Ovary (tissue), 7 donors: ENCODE results near the gene TIMP2.

- PRO-cap, 7 experiments: peak in 1 of 7 experiments; most common plus-strand start chr17:78144550 (in 1); most common minus-strand start chr17:78144357 (in 1)
- RAMPAGE, long total RNA, 2 experiments: no peak in any of the 2 experiments
Measured at GRCh38 chr17:78144099-78145101, 1.8 kb upstream of the C17orf99 start.

DNA sequence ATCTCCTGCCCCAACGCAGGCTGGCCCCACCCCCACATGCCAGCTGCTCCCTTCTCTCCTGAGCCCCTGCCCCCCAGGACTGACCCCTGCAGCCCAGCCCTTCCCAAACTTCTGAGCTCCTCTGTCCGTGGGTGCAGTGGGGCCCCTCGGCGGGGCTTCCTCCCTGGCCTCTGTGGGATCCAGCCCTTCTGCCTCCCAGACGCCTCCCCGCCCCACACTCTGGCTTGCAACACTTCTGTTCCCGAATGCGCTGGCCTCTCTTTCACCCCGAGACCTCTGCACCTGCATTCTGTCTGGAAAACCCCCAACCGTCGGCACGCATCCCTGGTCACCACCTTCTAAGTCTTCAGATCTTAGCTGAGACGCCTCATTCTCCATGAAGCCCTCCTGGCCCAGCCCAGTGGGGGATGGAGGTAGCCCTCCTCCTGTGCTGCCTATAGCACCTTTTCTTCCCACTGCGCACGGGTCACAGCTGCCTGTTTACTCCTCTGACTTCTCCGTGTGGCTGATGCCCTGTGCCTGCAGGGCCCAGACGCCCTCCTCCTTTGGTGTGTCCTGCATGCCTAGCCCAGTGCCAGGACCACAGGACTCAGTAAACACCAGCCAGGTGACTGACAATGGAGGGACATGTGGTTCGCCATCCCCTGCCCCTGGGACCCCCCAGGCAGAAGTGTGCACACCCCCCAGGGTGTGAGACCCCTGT is 26.5 kb downstream of the TMEM235 start:
- PRO-cap, 7 experiments: no peak in any of the 7 experiments
- RAMPAGE, long total RNA, 2 experiments: no peak in any of the 2 experiments

DNA sequence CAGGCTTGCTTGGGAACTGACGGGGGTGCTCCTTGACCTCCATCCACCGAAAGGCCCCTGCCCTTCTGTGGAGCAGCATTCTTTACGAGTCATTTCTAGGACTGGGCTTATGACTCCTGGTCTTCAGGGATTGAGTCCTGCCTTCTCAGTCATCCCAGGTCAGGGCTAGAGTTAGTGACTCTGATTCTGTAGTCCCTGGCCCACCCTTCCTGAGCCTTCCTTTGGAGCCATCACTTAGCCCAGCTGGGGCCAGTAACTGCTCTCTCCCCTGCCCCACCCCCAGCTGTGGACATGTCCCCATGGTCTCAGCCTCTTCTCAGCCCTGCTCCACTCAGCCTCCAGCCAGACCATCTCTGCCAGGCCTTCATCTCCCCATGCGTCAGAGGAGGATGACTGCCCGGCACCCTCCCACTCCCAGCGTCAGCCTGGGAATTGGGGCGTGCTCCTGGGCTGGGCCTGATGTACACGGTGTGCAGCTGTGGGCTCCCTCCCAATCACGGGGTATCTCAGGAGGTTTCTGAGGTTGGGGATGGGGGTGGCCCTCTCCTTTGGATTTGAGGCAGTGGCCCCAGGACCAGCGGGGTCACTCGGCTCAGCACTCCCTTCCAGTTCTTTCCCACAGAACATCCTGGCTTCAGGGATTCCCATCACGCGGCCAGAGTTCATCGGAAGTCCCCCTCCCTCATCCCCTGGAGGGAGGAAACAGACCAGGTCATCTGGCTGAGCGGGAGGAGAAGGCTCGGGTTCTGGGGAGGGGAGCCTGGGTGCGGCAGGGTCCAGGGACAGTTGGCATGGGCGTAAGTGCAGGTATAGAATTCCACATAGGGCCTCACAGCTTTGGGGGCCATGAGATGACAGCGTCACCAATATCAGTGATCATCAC is 37.0 kb downstream of the SOCS3 start:
- PRO-cap, 7 experiments: peak in 3 of 7 experiments; most common plus-strand start position 705 of the sequence (in 2); most common minus-strand start position 355 of the sequence (in 1)
- RAMPAGE, long total RNA, 2 experiments: no peak in any of the 2 experiments

DNA sequence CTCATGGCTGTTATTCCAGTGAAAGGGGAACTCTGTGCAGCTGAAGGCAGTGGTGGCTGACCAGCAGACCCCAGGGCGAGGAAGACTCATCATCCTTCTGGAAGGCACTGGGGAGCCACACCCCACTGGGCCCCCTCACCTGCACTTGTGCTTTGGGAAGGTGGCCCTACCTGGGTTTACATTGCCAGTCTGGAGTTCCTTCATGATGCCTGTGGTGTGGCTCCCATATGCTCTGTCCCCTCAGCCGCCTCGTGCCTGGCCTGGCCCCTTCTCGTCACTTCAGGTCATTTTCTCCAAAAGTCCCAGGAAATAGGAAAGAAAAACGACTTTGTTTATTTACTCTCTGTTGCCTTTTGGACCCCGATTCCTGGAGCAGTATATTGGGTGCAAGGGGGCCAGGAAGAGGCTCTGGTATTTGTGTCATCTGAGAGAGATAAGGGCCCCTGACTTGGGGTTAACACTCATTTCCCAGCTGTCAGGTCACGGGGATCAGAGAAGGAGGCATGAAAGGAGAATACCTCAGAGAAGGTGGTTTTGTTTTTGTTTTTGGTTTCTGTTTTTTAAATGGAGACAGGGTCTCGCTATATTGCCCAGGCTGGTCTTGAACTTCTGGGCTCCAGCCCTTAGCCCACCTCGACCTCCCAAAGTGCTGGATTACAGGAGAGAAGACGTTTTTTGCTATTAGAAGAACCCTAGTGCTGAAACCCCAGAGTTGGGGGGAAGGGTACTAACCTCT is 4.8 kb downstream of the SOCS3 start:
- PRO-cap, 7 experiments: no peak in any of the 7 experiments
- RAMPAGE, long total RNA, 2 experiments: no peak in any of the 2 experiments

DNA sequence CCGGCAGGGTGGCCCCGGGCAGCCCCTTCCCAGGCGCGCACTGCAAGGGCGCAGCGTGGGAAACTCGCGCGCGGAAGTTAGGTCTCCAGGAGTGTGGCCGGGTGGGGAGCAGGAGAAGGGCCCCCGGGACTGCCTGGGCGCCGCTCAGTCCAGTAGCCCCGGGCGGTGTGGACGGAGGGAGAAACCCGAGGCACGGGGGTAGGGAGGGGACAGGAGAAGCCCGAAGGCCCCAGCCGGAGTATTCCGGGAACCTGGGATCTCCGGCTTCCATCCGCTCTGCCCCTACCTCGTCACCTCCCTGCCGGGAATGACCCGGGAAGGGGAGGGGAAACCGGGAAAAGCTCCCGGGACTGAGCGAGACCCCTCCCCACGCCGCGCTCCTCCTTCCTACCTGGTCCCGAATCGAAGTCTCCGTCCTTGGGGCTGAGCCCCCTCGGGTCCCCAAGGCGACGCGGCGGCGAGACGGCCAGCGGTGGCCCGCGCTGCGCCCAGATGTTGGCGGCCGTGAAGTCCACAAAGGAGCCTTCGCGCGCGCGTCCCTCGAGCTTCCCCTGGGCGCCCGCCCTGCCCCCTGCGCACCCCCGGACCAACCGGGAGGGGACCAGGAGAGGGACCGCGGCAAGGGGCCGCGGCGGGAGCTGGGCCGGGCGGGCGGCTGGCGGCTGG is 385 bp downstream of the SOCS3 start:
- PRO-cap, 7 experiments: peak in 7 of 7 experiments; most common plus-strand start position 155 of the sequence (in 4); most common minus-strand start position 309 of the sequence (in 7)
- RAMPAGE, long total RNA, 2 experiments: no peak in any of the 2 experiments

DNA sequence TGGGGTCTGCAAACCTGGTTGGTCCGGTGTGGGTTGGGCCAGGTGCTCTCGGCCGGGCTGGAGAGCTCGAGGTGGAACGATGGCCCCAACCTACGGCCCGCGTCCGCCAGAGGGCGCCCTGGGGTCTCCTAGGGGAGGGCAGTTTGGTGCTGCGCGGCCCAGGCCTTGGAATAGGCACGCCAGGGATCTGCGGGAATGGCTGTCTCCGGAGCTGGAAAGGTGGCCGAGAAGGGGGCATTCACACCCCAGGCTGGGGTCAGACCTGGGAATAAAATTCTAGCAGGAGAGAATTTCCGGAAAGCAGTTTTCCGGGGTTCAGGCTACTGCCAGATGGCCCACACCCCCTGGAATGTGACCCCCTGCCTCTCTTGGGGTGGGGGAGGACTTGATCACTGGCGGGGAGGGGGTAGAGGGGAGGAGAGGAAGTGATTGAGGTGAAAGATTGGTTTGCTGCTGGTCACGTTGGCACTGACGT is 1.0 kb upstream of the SOCS3 start:
- PRO-cap, 7 experiments: no peak in any of the 7 experiments
- RAMPAGE, long total RNA, 2 experiments: no peak in any of the 2 experiments

GRCh38 chr17:78366178-78366808 is 6.4 kb upstream of the SOCS3 start:
- PRO-cap, 7 experiments: peak in 1 of 7 experiments; most common minus-strand start chr17:78366593 (in 1)
- RAMPAGE, long total RNA, 2 experiments: no peak in any of the 2 experiments

- PRO-cap, 7 experiments: no peak in any of the 7 experiments
- RAMPAGE, long total RNA, 2 experiments: no peak in any of the 2 experiments
Measured at GRCh38 chr17:78381289-78382431, 3.2 kb downstream of the PGS1 start.

- PRO-cap, 7 experiments: no peak in any of the 7 experiments
- RAMPAGE, long total RNA, 2 experiments: no peak in any of the 2 experiments
Measured at GRCh38 chr17:78411960-78412480, 33.6 kb downstream of the PGS1 start.

DNA sequence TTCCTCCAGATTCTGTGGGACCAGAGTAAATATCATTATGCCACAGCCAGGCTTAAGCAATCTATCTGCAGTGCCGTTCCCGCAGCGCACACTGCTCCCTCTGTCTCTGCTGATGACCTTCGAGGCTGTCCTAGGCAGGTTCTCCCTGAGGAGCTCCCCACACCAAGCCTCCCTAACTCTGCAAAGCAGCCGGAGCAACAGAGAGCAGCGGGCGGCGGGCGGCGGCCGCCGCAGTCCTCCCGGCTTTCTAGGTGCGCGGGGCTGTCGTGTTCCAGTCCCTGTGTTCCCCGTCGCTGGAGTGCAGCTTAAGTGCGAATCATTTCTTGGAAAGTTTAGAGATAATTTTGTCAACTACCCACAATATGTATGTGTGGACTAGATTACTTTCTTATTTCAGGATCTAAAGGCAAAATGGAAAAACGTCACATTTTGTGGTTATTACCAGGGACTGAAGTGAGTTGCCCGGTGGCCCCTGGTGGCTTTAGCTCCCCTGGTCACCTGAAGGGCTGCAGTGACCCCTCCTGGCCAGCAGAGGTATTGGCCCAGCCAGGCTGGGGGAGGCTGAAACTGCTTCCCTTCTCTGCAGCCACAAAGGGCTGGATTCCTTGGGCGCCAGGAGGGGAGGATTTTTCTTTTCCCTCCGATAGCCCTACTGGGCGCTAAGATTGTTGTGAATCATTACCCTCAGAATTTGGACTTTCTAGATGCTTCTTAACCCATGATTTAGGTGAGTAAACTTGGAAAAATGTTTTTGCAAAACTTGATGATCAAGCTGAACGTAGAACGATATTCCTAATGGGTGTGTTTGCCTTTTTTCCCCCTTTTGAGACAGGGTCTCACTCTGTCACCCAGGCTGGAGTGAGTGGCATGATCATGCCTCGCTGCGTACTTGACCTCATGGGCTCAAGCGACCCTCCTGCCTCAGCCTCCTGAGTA is 43.5 kb downstream of the PGS1 start:
- PRO-cap, 7 experiments: no peak in any of the 7 experiments
- RAMPAGE, long total RNA, 2 experiments: no peak in any of the 2 experiments

- PRO-cap, 7 experiments: no peak in any of the 7 experiments
- RAMPAGE, long total RNA, 2 experiments: no peak in any of the 2 experiments
Measured at GRCh38 chr17:78434468-78435131, 56.2 kb downstream of the PGS1 start.

DNA sequence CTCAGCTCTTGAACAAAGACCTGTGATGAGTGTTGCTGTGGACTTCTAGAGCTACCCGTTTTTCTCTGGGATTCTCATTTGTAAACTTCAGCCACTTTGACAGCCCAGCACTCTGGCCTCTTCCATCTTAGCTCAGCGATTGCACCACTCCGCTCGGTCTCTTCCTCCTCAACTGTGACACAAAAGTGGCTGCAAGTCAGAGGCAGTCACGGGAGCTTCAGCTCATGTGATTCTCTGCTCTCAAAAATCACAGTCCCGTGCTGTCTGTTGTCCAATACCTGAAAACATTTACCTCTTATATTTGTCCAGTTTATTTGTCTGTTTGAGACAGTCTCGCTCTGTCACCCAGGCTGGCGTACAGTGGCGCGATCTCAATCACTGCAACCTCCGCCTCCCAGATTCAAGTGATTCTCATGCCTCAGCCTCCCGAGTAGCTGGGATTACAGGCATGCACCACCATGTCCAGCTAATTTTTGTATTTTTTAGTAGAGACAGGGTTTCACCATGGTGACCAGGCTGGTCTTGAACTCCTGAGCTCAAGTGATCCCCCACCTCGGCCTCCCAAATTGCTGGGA is 75.8 kb upstream of the DNAH17 start:
- PRO-cap, 7 experiments: no peak in any of the 7 experiments
- RAMPAGE, long total RNA, 2 experiments: no peak in any of the 2 experiments

- PRO-cap, 7 experiments: no peak in any of the 7 experiments
- RAMPAGE, long total RNA, 2 experiments: no peak in any of the 2 experiments
Measured at GRCh38 chr17:78798337-78799201, 16.5 kb upstream of the CYTH1 start.

- PRO-cap, 7 experiments: no peak in any of the 7 experiments
- RAMPAGE, long total RNA, 2 experiments: start-site peak on the minus strand in 2 of 2 experiments, at chr17:78890890-78891132 at its widest, 9 to 20 reads per replicate
Measured at GRCh38 chr17:78890228-78891414, 12.4 kb downstream of the CEP295NL start.

DNA sequence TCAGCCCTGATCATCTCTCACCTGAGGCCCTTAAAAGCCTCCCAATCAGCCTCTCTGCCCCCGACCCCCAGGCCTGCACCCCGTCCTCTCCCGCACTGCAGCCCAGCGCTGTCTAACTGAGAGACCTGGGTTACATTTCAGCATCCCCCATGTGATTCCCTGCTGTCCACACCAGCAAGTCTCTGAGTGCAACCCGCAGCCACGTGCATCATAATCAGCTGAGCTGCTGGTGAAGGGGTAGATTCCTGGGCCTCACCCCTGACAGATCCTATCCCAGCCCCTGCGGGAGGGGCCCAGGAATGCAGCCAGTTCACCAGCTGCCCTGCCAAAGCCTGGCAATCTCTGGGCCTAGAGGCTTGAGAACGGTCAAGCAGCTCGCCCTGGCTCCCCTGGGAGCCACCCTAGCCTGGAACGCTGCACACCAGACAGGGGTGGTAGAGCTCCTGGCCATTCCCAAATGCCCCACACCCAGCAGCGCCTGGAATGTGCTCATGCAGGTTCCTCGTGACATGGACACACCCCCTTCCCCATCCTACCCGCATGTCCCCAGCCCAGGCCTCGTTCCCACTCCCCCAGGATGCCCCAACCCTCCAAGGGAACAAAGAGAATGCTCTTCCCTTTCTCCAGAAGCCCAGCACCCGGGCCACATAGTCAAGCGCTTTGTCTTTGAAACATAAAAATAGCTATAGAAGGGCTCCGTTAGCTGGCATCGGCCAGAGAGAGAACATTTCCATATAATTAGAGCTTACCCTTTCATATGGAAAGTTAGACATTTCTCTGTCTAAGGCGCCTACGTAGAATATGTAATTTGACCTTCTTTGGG is 3.6 kb downstream of the CEP295NL start:
- PRO-cap, 7 experiments: no peak in any of the 7 experiments
- RAMPAGE, long total RNA, 2 experiments: no peak in any of the 2 experiments

DNA sequence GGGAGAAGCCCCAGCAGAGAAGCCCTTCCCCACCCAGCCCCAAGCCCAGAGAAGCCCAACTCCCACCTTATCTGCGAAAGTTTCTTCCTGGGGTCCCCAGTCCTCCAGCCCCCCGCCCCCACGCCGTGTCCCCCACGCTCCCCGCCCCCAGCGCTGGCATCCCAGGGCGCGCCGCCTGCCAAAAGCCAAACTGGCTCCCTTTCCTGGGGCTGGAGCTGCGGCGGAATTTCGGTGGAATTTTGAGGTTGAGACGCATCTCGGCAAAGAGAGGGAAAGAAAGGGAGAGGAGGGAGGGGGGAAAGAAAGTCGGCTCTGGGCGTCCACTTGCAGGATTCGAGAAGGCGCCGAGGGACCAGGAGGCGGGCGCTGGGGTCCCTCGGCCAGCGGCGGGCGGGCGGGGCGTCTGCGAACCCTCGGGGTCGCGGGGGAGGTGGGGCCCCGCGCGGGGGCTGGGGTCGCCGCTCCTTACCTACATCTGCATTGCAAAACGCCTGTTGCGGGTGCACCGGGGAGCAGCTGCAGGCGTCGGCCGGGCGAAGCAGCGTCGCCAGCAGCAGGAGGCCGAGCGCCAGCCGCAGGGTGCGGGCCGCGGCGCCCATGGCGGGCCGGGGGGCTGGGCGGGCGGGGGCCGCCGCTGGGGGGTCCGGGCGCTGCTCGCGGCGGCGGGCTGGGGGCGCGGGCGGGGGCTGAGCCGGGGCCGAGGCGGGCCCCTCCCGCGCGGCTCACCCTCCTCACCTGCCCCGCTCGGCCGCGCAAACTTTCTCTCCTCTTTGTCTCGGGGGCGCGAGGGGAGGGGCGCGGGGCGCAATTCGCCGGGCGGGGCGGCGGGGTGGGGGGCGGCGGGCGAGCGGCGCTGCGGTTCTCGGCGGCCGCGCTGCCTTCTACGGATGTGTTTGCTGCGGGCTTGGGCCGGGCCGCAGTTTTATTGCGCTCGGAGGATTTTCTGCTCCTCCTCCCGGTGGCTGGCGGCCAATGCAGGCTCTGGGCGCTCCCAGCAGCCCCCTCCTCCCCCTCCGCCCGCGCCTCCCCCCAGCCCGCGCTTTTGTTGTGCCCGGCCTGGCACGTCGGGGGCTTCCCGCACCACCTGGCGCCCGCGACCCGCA is at the start of gene TIMP2:
TSS of gene TIMP2 (minus strand) at position 898 of the 1,103 bp plus-strand sequence.
- PRO-cap, 7 experiments: peak in 7 of 7 experiments; most common plus-strand start position 1,032 of the sequence (in 7); most common minus-strand start position 895 of the sequence (in 6)
- RAMPAGE, long total RNA, 2 experiments: start-site peak on the minus strand in 1 of 2 experiments, centred at position 527 of the sequence, 56 reads per replicate

DNA sequence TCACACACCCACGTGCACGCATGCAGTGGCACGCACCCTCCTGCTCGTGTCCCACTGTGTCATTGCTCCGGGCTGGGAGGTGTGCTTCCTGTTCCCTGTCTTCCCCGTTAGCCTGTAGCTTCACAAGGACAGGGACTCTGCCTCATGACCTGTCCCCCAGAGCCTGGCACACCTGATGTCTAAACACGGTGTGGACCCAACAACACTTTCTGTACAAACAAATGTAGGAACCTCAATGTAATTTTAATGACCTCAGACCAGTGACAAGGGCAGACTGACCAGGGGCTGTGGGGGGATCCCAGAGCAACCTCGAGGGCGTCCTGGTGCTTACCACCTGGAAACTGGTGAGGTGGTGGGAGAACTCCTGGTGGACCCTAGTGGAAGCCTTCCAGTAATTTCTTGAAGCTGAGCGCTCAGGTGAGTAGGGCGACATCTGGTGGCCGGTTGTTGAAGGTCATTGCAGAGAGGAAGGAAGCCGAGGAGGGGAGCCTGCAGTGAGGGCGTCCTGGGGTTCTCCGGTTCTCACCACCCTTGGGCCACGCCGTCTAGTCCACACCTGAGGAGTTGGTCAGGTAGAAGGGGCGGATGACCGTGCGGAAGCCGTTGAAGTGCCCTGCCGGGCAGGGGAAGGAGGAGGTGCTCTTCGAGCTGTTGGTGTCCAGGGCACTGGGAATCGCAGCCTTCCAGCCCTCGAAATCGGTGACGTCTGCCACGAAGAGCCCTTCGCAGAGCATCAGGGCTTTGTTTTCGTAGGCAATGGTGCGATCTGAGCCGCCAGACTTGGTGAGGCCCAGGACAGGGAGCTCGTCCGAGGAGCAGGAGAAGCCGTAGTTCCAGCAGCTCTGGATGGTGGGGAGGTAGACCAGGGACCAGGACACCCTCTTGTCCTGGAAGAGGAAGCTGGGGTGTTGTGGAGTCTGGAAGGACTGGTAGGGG is 8.4 kb downstream of the LGALS3BP start:
- PRO-cap, 7 experiments: peak in 1 of 7 experiments; most common minus-strand start position 710 of the sequence (in 1)
- RAMPAGE, long total RNA, 2 experiments: no peak in any of the 2 experiments

DNA sequence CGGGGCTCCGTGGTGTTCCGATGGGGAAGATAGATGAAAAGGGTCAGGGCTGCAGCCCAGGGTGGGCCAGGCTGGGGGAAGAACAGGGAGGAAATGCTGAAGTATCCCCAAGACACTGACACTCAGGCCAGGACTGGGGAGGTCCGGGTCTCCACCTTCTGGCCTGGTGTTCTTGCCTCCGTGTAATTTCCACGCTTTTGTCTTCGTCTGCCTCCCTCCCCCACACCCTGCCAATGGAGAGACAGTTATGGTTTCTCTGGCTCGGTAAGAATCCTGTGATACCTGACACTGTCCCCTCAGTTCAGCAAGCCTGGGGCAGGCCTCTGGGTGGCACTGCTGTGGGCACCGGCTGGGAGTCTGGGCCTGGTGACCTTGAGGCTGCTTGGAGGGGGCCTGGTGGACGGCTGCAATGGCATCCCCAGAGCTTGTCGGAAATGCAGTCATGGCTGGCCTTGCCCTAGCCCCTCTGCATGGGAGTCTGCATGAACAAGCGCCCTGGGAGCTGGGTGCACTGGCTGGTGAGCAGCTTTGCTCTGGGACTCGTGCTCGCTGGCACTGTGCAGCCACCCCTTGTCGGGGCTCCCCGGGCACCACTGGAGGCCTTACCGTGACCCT is 1.8 kb downstream of the LGALS3BP start:
- PRO-cap, 7 experiments: no peak in any of the 7 experiments
- RAMPAGE, long total RNA, 2 experiments: no peak in any of the 2 experiments

DNA sequence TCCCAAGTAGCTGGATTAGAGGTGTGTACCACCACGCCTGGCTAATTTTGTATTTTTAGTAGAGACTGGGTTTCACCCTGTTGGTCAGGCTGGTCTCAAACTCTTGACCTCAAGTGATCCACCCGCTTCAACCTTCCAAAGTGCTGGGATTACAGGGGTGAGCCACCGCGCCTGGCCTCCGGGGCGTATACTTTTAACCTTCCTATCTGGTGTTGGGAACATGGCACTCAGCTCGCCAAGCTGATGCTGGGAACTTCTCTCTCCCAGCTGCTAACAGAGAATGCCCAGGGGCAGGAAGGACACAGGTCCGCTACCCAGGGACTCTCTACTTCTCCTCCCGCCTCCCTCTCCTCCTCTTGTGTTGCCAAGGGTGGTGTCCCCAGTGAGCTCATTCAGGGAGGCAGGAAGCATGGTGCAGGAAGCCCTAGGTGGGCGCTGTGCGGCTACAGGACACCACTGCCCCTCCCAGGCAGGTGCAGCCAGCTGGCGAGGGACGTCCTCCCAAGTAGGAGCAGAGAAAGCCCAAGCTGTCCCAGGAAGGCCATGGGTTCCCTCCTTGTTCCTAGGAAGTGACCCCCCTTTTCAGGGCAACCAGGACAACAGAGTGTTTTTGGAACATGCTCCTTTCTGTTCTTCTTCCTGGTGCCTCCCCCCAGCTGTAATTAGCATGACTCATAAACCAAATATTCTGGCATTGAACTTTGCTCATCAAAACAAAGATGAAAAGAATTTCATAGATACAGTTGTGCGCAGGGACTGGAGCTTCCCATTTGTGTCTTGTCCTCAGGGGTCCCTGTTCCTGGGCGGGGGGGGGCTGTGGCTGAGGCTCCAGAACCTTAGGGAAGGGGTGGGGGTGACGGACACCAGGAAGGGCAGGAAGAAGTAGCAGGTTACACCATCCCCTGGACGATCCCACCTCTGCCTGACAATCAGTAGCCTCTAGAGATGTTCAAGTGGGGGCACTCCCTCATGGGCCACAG is 2.6 kb downstream of the C1QTNF1 start:
- PRO-cap, 7 experiments: peak in 3 of 7 experiments; most common plus-strand start position 391 of the sequence (in 3); most common minus-strand start position 363 of the sequence (in 2)
- RAMPAGE, long total RNA, 2 experiments: no peak in any of the 2 experiments

- PRO-cap, 7 experiments: no peak in any of the 7 experiments
- RAMPAGE, long total RNA, 2 experiments: no peak in any of the 2 experiments
Measured at GRCh38 chr17:79572996-79573227, 37.9 kb downstream of the RBFOX3 start.